K562 (cell line): ENCODE data around the genes LHX2 and PPP6C.

DNA sequence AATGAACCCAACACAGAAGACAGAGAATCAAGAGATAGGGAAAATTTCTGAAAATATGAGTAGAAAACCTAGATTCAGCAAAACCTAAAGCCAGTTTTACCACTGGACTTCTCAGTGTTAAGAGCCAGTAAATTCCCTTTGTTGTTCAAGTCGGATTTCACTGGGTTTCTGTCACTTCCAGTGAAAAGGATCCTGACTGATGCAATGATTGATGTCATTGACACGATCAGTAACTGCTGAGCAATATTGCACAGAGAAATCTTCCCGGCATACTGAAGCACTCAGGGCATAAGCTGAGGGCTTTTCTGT, 62.0 kb downstream of the DENND1A start:
- RAMPAGE, long total RNA = no peak
- RRBS = no CpG with 5 or more reads among the region's 3 CpGs
PRO-cap:
- standard = no peak
- CoPRO, capped RNA only, 2 experiments = no peak in any of the 2 experiments
- CoPRO, capped and uncapped RNA, 2 experiments = no peak in any of the 2 experiments
- CoPRO, uncapped RNA only, 2 experiments = no peak in any of the 2 experiments
CAGE:
- cytosol, long polyA plus RNA = no peak
- long polyA plus RNA = no peak
- nucleolus, long total RNA = no peak
- nucleus, long polyA plus RNA = no peak

- RAMPAGE, long total RNA = no peak
- RRBS = no CpG with 5 or more reads among the region's 3 CpGs
PRO-cap:
- standard = no peak
- CoPRO, capped RNA only, 2 experiments = no peak in any of the 2 experiments
- CoPRO, capped and uncapped RNA, 2 experiments = no peak in any of the 2 experiments
- CoPRO, uncapped RNA only, 2 experiments = peak in 1 of 2 experiments; most common minus-strand start chr9:123923823 (in 1)
CAGE:
- cytosol, long polyA plus RNA = no peak
- long polyA plus RNA = no peak
- nucleolus, long total RNA = no peak
- nucleus, long polyA plus RNA = no peak
Measured at GRCh38 chr9:123923627-123924089, 6.3 kb downstream of the DENND1A start.

DNA sequence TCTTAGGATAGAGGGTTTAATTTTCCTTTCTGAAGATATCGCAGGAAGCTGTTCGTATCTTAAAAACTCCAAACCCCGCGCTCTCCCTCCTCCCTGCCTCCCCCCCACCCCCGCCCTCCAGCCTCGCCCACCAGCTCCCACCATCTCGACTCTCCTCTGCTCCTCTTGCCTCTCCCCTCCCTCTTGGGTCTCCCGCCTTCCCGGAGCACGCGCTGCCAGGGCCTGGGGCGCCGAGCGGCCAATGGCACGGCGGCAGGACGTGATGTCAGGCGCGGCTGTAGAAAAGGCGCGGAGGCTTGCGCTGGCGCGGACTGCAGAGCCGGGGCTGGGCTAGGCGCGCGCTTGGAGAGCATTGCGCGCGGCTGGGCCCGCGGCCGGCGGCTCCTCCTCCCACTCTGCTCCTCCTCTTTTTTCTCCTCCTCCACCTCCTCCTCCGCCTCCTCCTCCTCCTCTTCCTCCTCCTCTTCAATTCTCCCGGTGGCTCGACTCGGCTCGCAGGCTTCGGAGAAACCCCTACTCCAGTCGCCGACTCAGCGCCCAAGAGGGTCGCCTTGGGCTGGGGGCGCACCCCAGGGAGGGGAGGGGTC, at the start of gene LHX2:
LHX2 (plus strand) TSS at position 468 of the 587 bp plus-strand sequence.
- RAMPAGE, long total RNA = no peak
- RRBS = 2% methylated on average over 11 of the region's 46 CpGs
PRO-cap:
- standard = no peak
- CoPRO, capped RNA only, 2 experiments = no peak in any of the 2 experiments
- CoPRO, capped and uncapped RNA, 2 experiments = no peak in any of the 2 experiments
- CoPRO, uncapped RNA only, 2 experiments = no peak in any of the 2 experiments
CAGE:
- cytosol, long polyA plus RNA = no peak
- long polyA plus RNA = no peak
- nucleolus, long total RNA = no peak
- nucleus, long polyA plus RNA = no peak

DNA sequence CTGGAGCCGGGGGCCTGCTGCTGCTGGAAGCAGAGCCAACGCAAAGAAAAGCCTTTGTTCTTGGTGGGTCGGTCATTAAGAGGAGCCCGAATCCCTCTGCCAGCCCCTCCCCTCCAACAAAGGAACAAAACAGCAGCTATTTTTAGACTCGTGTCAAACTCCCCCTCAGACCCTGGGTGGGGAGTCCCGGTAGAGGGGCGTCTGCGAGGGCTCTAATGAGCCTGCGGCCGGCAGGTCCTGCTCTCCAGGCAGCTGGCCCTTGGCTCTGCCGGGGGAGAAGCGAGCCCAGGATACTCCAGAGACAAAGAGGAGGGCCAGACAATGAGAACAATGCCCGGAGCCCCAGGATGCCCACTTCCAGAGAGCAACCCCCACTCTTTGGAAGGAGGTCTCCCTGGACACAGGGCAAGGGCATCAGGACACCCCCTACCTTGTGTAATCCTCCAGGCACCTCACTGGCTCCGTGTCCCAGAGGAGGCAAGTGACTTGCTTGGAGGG, 114.1 kb downstream of the LHX2 start:
- RAMPAGE, long total RNA = no peak
- RRBS = 17% methylated on average over 7 of the region's 14 CpGs
PRO-cap:
- standard = no peak
- CoPRO, capped RNA only, 2 experiments = no peak in any of the 2 experiments
- CoPRO, capped and uncapped RNA, 2 experiments = no peak in any of the 2 experiments
- CoPRO, uncapped RNA only, 2 experiments = no peak in any of the 2 experiments
CAGE:
- cytosol, long polyA plus RNA = no peak
- long polyA plus RNA = no peak
- nucleolus, long total RNA = no peak
- nucleus, long polyA plus RNA = no peak

GRCh38 chr9:124216506-124217061, 41.2 kb upstream of the NEK6 start:
- RAMPAGE, long total RNA = no peak
- RRBS = 55% methylated on average over 5 of the region's 9 CpGs
PRO-cap:
- standard = no peak
- CoPRO, capped RNA only, 2 experiments = no peak in any of the 2 experiments
- CoPRO, capped and uncapped RNA, 2 experiments = no peak in any of the 2 experiments
- CoPRO, uncapped RNA only, 2 experiments = no peak in any of the 2 experiments
CAGE:
- cytosol, long polyA plus RNA = no peak
- long polyA plus RNA = no peak
- nucleolus, long total RNA = no peak
- nucleus, long polyA plus RNA = no peak

GRCh38 chr9:124260710-124261836, 3.3 kb downstream of the NEK6 start:
- RAMPAGE, long total RNA = no peak
- RRBS = no CpG with 5 or more reads among the region's 20 CpGs
PRO-cap:
- standard = no peak
- CoPRO, capped RNA only, 2 experiments = no peak in any of the 2 experiments
- CoPRO, capped and uncapped RNA, 2 experiments = no peak in any of the 2 experiments
- CoPRO, uncapped RNA only, 2 experiments = no peak in any of the 2 experiments
CAGE:
- cytosol, long polyA plus RNA = no peak
- long polyA plus RNA = no peak
- nucleolus, long total RNA = no peak
- nucleus, long polyA plus RNA = no peak

GRCh38 chr9:124281307-124281683, 23.5 kb downstream of the NEK6 start:
- RAMPAGE, long total RNA = no peak
- RRBS = no CpG with 5 or more reads among the region's 7 CpGs
PRO-cap:
- standard = no peak
- CoPRO, capped RNA only, 2 experiments = no peak in any of the 2 experiments
- CoPRO, capped and uncapped RNA, 2 experiments = no peak in any of the 2 experiments
- CoPRO, uncapped RNA only, 2 experiments = no peak in any of the 2 experiments
CAGE:
- cytosol, long polyA plus RNA = no peak
- long polyA plus RNA = no peak
- nucleolus, long total RNA = no peak
- nucleus, long polyA plus RNA = no peak

DNA sequence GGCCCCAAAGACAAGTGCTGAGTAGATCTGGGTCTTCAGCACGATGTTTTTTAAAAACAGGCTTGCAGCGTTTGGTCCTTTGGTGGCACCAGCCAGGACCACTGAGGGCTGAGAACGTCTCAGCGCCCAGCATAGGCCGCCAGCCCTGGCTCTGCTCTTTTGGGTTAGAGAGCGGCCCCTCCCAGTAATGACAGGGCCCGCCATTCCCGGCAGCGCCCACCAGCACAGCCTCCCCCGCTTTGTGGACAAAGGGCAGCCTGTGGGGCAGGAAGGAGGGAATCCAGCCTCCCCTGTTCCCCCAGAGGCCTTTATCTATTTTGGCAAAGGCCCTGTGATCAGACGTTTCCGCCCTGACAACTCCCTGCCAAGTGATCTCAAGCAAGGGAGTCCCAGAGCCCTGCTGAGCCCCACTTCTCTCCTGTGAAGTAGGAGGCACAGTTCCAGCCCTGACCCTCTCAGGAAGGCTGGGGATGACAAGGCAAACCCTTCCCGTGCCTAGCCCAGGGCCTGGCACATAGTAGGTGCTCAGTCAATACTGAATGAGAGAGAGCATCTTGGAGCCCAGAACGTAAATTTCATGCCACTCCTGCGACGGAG, 25.1 kb downstream of the NEK6 start:
- RAMPAGE, long total RNA = no peak
- RRBS = no CpG with 5 or more reads among the region's 16 CpGs
PRO-cap:
- standard = bidirectional peak, plus-strand start at position 410 of the sequence, minus-strand start at position 153 of the sequence
- CoPRO, capped RNA only, 2 experiments = no peak in any of the 2 experiments
- CoPRO, capped and uncapped RNA, 2 experiments = no peak in any of the 2 experiments
- CoPRO, uncapped RNA only, 2 experiments = no peak in any of the 2 experiments
CAGE:
- cytosol, long polyA plus RNA = no peak
- long polyA plus RNA = no peak
- nucleolus, long total RNA = no peak
- nucleus, long polyA plus RNA = no peak

DNA sequence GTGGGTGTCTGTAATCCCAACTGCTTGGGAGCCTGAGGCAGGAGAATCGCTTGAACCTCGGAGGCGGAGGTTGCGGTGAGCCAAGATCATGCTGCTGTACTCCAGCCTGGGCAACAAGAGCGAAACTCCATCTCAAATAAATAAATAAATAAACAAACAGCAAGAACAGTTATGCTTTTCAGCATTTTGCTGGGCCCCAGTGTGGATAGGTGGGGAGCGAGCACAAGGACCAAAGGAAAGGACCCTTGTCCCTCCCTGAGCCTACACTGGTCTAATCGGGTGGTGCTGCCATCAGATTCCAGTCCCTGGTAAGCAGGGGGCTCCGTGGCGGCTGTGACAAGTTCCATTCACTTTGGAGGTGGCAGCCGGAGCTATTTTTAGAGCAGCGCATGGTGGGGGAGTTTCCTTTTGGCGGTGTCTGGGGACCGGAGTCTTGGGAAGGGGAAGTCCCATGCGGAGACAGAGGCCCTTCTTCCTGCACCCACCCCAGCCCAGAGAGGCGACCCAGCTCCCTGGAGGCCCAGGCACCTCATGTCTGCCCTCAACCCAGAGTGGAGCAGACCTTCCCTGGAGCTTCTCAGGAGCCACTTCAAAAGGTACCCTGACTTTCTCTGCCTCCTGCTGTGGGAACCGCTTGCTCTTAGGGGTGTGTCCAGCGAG, 33.9 kb downstream of the NEK6 start:
- RAMPAGE, long total RNA = no peak
- RRBS = no CpG with 5 or more reads among the region's 17 CpGs
PRO-cap:
- standard = no peak
- CoPRO, capped RNA only, 2 experiments = no peak in any of the 2 experiments
- CoPRO, capped and uncapped RNA, 2 experiments = no peak in any of the 2 experiments
- CoPRO, uncapped RNA only, 2 experiments = no peak in any of the 2 experiments
CAGE:
- cytosol, long polyA plus RNA = no peak
- long polyA plus RNA = no peak
- nucleolus, long total RNA = no peak
- nucleus, long polyA plus RNA = no peak

- RAMPAGE, long total RNA = no peak
- RRBS = no CpG with 5 or more reads among the region's 4 CpGs
PRO-cap:
- standard = no peak
- CoPRO, capped RNA only, 2 experiments = no peak in any of the 2 experiments
- CoPRO, capped and uncapped RNA, 2 experiments = no peak in any of the 2 experiments
- CoPRO, uncapped RNA only, 2 experiments = peak in 2 of 2 experiments; most common minus-strand start chr9:124409639 (in 1)
CAGE:
- cytosol, long polyA plus RNA = no peak
- long polyA plus RNA = no peak
- nucleolus, long total RNA = no peak
- nucleus, long polyA plus RNA = no peak
Measured at GRCh38 chr9:124409428-124410036, 5.7 kb downstream of the PSMB7 start.

GRCh38 chr9:124428412-124429508, 13.5 kb upstream of the PSMB7 start:
- RAMPAGE, long total RNA = no peak
- RRBS = 41% methylated on average over 5 of the region's 30 CpGs
PRO-cap:
- standard = no peak
- CoPRO, capped RNA only, 2 experiments = no peak in any of the 2 experiments
- CoPRO, capped and uncapped RNA, 2 experiments = no peak in any of the 2 experiments
- CoPRO, uncapped RNA only, 2 experiments = no peak in any of the 2 experiments
CAGE:
- cytosol, long polyA plus RNA = no peak
- long polyA plus RNA = no peak
- nucleolus, long total RNA = no peak
- nucleus, long polyA plus RNA = no peak

DNA sequence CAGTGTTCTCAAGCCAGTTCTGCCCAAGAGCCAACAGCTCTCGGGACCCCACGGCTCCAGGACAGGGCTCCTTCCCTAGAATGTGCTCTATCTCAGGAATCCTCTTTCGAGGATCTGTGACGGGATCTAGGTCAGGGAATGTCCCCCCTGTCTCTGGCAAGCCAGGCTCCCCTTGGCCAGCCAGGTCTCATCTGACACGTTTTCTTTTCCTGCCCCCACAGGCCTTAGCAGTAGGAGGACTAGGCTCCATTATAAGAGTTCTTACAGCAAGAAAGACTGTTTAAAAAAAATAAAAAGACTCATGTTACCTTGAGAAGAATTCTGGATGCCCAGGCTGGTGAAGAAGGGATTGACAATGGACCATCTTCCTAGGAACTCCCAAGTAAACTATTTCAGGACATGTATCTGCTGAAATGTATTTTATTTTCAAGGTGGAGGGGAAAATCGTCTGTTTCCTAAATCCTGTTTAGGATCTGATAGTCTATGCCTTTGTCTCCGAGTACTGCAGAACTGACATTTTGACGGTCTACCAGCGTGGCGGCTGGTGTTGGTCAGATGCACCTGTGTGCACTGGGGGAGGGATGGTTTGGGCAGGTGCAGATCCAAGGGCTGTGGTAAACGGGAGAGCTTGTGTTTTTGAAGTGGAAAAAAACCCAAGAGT, 14.9 kb downstream of the ARPC5L start:
- RAMPAGE, long total RNA = no peak
- RRBS = no CpG with 5 or more reads among the region's 11 CpGs
PRO-cap:
- standard = no peak
- CoPRO, capped RNA only, 2 experiments = no peak in any of the 2 experiments
- CoPRO, capped and uncapped RNA, 2 experiments = no peak in any of the 2 experiments
- CoPRO, uncapped RNA only, 2 experiments = peak in 2 of 2 experiments; most common plus-strand start position 227 of the sequence (in 1); most common minus-strand start position 82 of the sequence (in 1)
CAGE:
- cytosol, long polyA plus RNA = start-site peak on the plus strand centred at position 565 of the sequence, 662 bp wide, 1,273 and 1,506 reads in 2 replicates
- long polyA plus RNA = start-site peak on the plus strand centred at position 431 of the sequence, 17 bp wide, 91 and 252 reads in 2 replicates; start-site peak on the plus strand centred at position 618 of the sequence, 156 bp wide, 938 and 1,150 reads in 2 replicates
- nucleolus, long total RNA = no peak
- nucleus, long polyA plus RNA = start-site peak on the plus strand centred at position 564 of the sequence, 663 bp wide, 634 and 728 reads in 2 replicates

- RAMPAGE, long total RNA = no peak
- RRBS = no CpG with 5 or more reads among the region's 1 CpG
PRO-cap:
- standard = no peak
- CoPRO, capped RNA only, 2 experiments = no peak in any of the 2 experiments
- CoPRO, capped and uncapped RNA, 2 experiments = no peak in any of the 2 experiments
- CoPRO, uncapped RNA only, 2 experiments = no peak in any of the 2 experiments
CAGE:
- cytosol, long polyA plus RNA = no peak
- long polyA plus RNA = no peak
- nucleolus, long total RNA = no peak
- nucleus, long polyA plus RNA = no peak
Measured at GRCh38 chr9:124950056-124950410, 9.2 kb upstream of the GOLGA1 start.

DNA sequence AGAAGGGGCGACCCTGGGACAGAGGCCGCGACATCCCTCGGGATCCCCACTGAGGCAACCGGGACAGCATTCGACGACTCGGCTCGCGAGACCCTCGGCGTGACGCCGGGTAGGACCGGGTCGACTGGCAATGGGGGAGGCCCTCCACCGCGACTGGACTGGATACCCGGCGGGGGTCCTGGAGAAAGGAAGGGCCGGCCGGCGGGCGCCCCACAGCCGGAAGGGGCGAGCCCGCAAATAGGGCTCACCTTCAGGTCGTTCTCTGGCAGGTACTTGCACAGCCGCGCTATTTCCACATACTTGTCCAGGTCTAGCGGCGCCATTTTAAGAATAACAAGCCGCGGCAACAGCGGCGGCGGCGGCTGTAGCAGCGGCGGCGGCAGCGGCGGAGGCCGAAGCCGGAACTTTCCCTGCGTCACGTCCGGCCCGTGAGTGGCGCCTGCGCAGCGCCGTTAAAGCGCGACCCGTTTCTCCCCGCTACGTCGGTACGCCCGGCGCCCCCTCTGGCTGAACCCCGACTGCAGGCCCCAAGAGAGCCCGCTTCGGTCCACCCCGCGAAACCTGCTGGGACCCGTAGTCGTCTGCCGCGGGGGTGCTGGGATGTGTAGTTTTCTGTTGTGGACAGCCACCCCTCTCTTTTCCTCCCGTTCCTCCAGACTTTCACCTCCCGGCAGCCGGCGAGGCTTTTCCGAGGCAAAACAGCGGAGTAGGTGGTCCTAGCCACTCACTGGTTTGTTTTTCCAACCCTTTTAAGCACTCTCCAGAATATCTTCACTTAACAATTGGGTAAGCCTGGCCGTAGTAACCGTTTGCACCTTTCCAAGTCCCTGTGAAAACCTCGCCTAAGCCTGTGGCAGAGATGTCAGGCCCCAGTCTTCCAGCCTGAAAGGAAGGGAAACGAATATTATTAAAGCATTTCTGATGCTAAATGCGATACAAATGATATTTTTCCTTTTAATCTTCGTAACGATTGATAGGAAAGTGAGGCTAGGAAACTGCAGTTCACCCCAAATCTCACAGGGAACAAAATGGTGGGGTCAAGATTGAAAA, at the start of gene PPP6C:
PPP6C (minus strand) TSS at position 408 of the 1,050 bp plus-strand sequence.
- RAMPAGE, long total RNA = start-site peak on the minus strand centred at position 380 of the sequence, 47 bp wide, 882 and 246 reads in 2 replicates
- RRBS = 2% methylated on average over 29 of the region's 84 CpGs
PRO-cap:
- standard = bidirectional peak, plus-strand start at position 624 of the sequence, minus-strand start at position 397 of the sequence
- CoPRO, capped RNA only, 2 experiments = peak in 2 of 2 experiments; most common plus-strand start position 634 of the sequence (in 2); most common minus-strand start position 397 of the sequence (in 2)
- CoPRO, capped and uncapped RNA, 2 experiments = peak in 2 of 2 experiments; most common plus-strand start position 655 of the sequence (in 2); most common minus-strand start position 408 of the sequence (in 2)
- CoPRO, uncapped RNA only, 2 experiments = no peak in any of the 2 experiments
CAGE:
- cytosol, long polyA plus RNA = no peak
- long polyA plus RNA = start-site peak on the minus strand centred at position 382 of the sequence, 37 bp wide, 42 and 24 reads in 2 replicates
- nucleolus, long total RNA = no peak
- nucleus, long polyA plus RNA = no peak

GRCh38 chr9:125215137-125215505, 14.8 kb downstream of the RABEPK start:
- RAMPAGE, long total RNA = no peak
- RRBS = no CpG with 5 or more reads among the region's 3 CpGs
PRO-cap:
- standard = no peak
- CoPRO, capped RNA only, 2 experiments = no peak in any of the 2 experiments
- CoPRO, capped and uncapped RNA, 2 experiments = no peak in any of the 2 experiments
- CoPRO, uncapped RNA only, 2 experiments = no peak in any of the 2 experiments
CAGE:
- cytosol, long polyA plus RNA = no peak
- long polyA plus RNA = no peak
- nucleolus, long total RNA = no peak
- nucleus, long polyA plus RNA = no peak

GRCh38 chr9:125238605-125239740, 2.2 kb downstream of the HSPA5 start:
- RAMPAGE, long total RNA = no peak
- RRBS = no CpG with 5 or more reads among the region's 23 CpGs
PRO-cap:
- standard = no peak
- CoPRO, capped RNA only, 2 experiments = no peak in any of the 2 experiments
- CoPRO, capped and uncapped RNA, 2 experiments = peak in 1 of 2 experiments; most common plus-strand start chr9:125238904 (in 1); most common minus-strand start chr9:125238730 (in 1)
- CoPRO, uncapped RNA only, 2 experiments = peak in 2 of 2 experiments; most common plus-strand start chr9:125239205 (in 1); most common minus-strand start chr9:125238877 (in 1)
CAGE:
- cytosol, long polyA plus RNA = no peak
- long polyA plus RNA = no peak
- nucleolus, long total RNA = no peak
- nucleus, long polyA plus RNA = no peak

DNA sequence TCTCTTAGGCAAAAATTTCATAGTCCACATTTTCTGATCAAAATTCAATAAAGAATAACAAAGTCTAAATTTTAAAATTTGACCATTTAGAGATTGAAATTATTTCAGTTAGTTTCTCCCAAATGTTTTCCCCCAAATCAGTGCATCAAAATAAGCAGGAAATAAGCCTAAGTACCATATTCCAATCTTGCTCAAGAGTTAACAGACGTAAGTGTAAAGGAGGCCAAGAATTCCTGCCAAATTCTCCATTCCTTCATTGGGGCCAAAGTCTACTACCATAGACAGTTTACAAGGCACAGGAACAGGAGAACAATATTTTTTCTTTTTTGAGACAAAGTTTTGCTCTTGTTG, 128.1 kb downstream of the MAPKAP1 start:
- RAMPAGE, long total RNA = no peak
- RRBS = no CpG with 5 or more reads among the region's 1 CpG
PRO-cap:
- standard = no peak
- CoPRO, capped RNA only, 2 experiments = no peak in any of the 2 experiments
- CoPRO, capped and uncapped RNA, 2 experiments = no peak in any of the 2 experiments
- CoPRO, uncapped RNA only, 2 experiments = no peak in any of the 2 experiments
CAGE:
- cytosol, long polyA plus RNA = no peak
- long polyA plus RNA = no peak
- nucleolus, long total RNA = no peak
- nucleus, long polyA plus RNA = no peak

DNA sequence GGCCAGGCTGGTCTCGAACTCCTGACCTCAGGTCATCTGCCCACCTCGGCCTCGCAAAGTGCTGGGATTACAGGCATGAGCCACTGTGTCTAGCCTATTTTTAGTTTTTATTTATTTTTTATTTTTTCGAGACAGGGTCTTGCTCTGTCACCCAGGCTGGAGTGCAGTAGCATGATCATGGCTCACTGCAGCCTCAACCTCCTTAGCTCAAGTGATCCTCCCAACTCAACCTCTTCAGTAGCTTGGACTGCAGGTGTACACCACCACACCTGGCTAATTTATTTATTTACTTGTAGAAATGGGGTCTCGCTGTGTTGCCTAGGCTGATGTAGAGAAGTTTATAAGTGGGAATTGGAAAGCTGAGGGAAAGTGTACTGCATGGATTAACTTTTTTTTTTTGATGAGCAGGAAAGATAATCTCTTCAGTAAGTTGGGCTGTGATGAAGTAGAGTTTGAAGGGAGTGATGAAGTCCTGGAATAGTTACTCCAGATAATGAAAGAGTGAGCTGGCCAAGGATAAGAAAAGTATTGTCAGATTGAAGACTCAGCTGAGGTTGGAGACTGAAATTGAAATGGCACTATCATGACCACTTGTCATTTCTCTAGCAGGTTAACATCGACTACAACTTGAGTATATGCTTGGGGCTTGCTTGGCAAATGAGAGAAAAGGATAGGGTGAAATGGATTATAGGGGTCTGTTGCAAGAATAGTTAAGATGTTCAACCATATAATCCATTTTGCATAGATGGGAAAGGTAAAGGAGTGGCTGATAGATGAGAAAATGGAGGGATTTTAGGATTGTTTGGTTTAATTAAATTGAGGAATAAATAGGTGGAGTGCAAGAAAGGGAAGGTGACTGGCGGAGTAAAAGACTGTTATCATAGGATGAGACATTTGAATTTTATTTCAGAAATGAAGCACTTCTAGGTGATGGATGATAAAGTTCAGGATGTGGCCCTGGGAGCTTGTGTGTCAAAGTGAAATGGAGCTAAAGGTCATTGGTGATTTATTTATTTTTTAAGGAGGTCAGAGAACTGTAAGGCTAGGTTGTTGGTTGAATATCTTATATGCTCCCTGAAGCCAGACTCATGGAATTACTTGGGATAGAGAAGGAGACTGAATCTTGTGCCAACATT, 40.1 kb downstream of the PBX3 start:
- RAMPAGE, long total RNA = no peak
- RRBS = no CpG with 5 or more reads among the region's 7 CpGs
PRO-cap:
- standard = no peak
- CoPRO, capped RNA only, 2 experiments = no peak in any of the 2 experiments
- CoPRO, capped and uncapped RNA, 2 experiments = no peak in any of the 2 experiments
- CoPRO, uncapped RNA only, 2 experiments = no peak in any of the 2 experiments
CAGE:
- cytosol, long polyA plus RNA = no peak
- long polyA plus RNA = no peak
- nucleolus, long total RNA = no peak
- nucleus, long polyA plus RNA = no peak